NCI-H460 (cell line): ENCODE results near the gene MFSD11.

DNA sequence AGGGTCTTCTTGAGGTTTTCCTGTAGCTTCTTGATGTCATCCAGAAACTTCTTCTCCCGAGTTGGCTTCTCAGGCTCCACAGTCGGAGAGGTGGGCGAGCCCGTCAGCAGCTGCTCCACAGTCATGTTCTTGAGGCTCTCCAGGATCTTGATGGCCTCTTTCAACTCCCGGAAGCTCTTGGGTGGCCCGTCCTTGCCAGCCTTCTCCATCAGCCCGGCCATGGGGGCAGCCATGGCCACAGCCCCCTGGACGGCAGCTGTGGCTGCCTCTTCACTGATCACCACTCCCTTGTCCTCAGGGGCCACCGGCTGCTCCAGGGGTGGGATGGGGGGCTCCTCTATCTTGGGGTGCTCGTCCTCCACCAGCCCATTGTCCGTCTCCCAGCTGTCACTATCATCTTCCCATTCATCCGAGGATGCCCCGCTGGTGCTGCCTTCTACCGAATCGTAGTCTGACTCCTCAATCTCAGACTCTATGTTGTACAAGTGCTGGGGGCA is 12.0 kb downstream of the SPHK1 start:
RAMPAGE:
- cytosol, long total RNA, result no peak
- long total RNA, result no peak
- nucleus, long total RNA, result no peak

DNA sequence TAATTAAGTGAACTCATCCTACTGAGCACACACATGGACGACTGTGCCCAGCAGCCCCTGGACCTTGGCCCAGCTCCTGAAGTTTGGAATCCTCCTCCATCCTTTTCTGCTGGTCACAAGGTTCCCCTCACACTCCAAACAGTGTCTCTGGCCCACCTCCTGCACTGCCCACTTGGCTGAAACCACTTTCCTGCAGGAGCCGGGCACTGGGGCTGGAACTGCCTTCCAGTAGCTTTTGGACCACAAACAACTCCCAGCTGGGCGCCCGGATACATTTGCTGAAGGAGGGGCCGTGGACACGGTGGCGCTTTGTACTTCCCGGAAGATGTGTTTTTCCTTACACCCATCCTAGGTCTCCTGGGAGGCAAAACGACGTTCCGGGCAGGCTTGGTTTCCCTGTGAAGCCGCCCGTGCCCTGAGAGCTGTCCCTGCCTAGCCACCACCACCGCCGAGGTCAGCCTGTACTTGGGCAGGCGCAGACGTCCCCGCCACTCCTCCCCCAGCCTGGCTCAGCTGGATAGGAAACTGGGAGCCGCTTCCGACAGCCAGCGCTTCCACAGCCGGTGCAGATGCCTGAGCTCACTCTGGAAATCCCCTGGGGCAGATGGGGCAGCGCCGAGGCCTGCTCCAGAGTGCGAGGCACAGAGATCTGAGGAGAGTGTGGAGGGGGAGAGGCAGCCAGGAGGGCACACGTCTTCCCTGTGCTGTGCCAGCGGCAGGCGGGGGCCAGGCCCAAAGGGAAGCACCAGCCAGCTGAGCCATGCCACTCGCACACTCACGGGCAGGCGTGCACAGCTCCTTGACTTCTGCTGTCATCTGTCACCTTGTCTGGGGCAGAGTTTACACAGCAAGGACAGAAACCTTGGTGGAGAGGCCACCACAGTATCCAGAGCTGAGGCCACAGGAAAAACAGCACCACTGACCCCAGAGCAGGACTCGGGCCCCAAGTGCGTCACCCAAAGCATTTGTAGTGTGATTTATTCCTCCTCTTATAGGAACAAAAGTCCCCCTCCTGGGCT is 3.2 kb downstream of the RHBDF2 start:
RAMPAGE:
- cytosol, long total RNA, result no peak
- long total RNA, result no peak
- nucleus, long total RNA, result no peak

DNA sequence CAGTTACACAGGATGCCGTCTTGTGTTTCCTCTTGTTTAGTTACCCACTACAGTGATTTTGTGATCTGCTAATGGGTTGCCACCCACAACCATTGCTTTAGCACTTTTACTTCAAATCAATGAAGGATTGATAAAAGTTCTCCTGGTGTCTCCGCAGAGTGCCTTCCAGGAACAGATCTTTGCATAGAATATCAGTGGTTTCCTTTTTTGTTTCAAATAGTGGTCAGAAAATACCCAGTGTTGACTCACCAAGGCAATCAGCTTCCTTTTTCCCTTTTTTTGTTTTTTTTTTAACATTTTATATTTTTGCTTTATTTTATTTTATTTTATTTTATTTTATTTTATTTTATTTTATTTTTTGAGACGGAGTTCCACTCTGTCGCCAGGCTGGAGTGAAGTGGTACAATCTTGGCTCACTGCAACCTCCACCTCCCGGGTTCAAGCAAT is 22.2 kb downstream of the ST6GALNAC2 start:
RAMPAGE:
- cytosol, long total RNA, result no peak
- long total RNA, result no peak
- nucleus, long total RNA, result no peak

DNA sequence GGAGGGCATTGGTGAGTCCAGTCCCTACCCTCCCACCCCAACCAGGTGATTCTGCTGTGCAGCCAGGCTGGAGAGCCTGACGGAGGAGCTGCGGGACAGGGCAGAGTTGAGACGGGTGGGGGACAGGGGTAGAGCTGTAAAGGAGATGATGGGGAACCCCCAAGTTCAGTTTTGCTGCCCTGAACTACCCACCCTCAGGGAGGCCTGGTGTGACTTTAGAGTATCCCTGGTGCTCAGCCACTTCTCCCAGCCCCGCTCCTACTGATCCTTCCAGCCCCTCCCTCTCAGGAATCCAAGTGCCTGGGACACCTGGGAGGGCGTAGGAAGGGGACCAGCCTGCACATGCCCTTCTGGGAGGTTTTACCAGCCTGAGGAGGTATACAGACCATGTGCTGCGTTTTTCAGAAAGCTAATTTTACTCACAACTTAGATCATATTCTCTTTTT is 4.2 kb downstream of the ST6GALNAC2 start:
RAMPAGE:
- cytosol, long total RNA, result no peak
- long total RNA, result no peak
- nucleus, long total RNA, result no peak

GRCh38 chr17:76678036-76678857 is 32.5 kb downstream of the MXRA7 start:
RAMPAGE:
- cytosol, long total RNA, result no peak
- long total RNA, result no peak
- nucleus, long total RNA, result no peak

GRCh38 chr17:76735408-76735844 is 1.7 kb downstream of the SRSF2 start:
RAMPAGE:
- cytosol, long total RNA, result no peak
- long total RNA, result no peak
- nucleus, long total RNA, result no peak

GRCh38 chr17:76737459-76738536 is at the start of gene MFSD11:
Gene MFSD11, plus strand, starts transcription at chr17:76738119.
RAMPAGE:
- cytosol, long total RNA, result no peak
- long total RNA, result no peak
- nucleus, long total RNA, result start-site peak on the plus strand at chr17:76737485-76737721, 30 and 11 reads in 2 replicates; start-site peak on the plus strand at chr17:76738001-76738108, 18 and 15 reads in 2 replicates

RAMPAGE:
- cytosol, long total RNA, result no peak
- long total RNA, result no peak
- nucleus, long total RNA, result no peak
Measured at GRCh38 chr17:77130802-77131353, 9.9 kb upstream of the SEC14L1 start.

GRCh38 chr17:77145508-77146714 is 5.1 kb downstream of the SEC14L1 start:
RAMPAGE:
- cytosol, long total RNA, result no peak
- long total RNA, result no peak
- nucleus, long total RNA, result no peak

RAMPAGE:
- cytosol, long total RNA, result no peak
- long total RNA, result no peak
- nucleus, long total RNA, result no peak
Measured at GRCh38 chr17:77209073-77209850, 68.5 kb downstream of the SEC14L1 start.

RAMPAGE:
- cytosol, long total RNA, result no peak
- long total RNA, result no peak
- nucleus, long total RNA, result no peak
Measured at GRCh38 chr17:77210101-77210797, 69.5 kb downstream of the SEC14L1 start.

DNA sequence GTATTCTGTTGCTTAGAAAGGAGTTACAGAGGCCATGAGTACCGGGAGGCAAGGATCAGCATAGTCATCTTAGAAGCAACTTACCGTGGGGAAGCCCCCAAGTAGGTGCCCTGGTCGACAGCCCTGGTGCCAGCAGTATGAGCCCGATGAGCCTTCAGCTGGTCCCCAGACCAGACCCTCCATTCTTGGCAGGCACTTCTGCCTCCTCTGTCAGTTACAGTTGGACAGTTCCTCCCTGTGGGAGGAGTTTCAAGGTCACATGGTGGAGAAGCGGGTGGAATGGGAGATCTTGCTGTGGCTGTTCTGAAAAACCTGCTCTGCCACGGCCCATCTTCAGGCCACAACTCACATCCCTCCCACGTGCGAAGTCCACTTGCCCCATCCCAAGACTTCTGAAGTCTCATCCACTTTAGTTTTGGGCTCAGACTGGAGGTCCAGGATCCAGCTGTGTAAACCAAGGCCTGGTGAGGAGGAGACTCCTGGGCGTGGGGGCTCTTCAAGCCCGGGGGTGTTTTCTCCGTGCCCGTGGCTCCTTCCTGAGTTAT is 7.1 kb upstream of the SEPTIN9 start:
RAMPAGE:
- cytosol, long total RNA, result no peak
- long total RNA, result no peak
- nucleus, long total RNA, result no peak

DNA sequence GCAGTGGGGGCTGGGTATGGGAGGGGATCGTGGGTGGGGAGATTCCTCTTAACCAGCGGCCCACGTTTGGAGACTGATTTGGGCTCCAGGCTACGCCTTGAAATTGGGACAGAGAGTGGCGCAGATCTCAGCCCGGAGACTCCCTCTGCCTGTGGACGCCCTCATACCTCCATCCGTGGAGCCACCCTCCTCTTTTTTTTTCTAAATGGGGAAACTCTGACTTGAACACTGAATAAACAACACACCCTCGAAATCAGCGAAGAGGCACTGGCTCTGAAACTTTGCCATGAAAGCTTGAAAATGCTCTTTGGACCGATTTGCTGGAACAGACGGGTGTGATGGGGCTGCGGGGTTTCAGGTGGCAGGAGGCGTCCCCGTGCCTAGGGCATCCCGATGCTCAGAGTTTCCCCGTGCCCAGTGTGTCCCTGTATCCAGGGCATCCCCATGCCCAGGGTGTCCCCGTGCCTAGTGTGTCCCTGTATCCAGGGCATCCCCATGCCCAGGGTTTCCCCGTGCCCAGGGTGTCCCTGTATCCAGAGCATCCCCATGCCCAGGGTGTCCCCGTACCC is 46.3 kb downstream of the SEPTIN9 start:
RAMPAGE:
- cytosol, long total RNA, result no peak
- long total RNA, result no peak
- nucleus, long total RNA, result no peak

GRCh38 chr17:77343321-77344022 is 62.2 kb downstream of the SEPTIN9 start:
RAMPAGE:
- cytosol, long total RNA, result no peak
- long total RNA, result no peak
- nucleus, long total RNA, result no peak

DNA sequence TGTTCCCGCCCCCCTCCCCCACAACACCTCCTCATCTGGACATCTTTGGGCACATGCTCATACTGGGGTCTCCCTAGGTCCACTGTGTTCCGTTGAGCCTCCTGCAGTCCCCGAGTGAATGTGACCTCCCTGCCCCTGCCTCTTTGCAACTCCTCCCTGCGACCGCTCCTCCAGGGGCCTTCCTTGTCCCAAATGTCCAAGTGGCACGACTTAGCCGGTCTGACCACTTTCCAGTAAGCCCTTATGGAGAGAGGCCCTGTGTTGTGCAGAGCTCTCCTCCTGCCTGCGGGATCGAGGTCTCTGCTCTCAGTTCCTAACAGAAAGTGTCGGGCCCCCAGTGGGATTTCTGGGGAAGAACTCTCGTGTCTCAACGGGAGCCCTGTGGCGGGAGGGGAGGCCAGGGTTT is 93.7 kb downstream of the SEPTIN9 start:
RAMPAGE:
- cytosol, long total RNA, result no peak
- long total RNA, result no peak
- nucleus, long total RNA, result no peak

RAMPAGE:
- cytosol, long total RNA, result no peak
- long total RNA, result no peak
- nucleus, long total RNA, result no peak
Measured at GRCh38 chr17:77407555-77408747, 126.7 kb downstream of the SEPTIN9 start.

RAMPAGE:
- cytosol, long total RNA, result no peak
- long total RNA, result no peak
- nucleus, long total RNA, result no peak
Measured at GRCh38 chr17:77440381-77440974, 159.2 kb downstream of the SEPTIN9 start.

DNA sequence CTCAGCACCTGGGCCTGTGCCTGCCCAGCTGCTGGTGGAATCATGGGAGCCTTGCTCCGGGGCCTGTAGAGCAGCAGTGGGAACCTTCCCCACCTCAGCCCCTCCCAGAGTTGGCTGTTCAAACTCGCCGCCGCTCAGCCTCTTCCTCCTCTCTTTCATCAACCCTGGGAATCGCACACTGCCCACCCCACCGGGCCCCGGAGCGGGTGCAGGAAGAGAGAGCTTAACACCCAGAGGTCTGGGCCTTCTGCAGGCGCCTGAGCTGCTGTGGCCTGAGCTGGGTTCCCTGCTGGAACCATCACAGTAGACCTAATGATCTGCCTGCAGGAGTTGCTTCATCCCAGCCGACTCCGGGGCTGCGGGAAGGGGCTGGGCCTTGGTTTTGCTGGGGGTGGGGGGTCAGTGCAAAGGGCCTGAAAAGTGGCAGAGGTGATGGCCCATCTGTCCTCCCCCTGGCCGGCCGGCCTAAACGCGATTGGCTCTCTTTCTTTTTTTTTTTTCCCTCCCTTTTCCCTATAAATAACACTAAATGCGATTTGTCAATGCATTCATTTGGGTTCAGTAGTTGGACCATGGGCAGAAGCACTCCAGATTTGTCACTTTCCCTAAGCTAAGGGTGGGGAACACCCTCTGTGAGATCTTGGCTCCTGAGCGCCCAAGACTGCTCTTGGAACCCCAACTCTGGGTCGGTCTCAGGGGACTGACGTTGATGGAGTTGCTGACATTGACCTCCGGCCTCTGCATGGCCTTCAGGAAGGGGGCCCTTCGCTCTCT is 173.4 kb downstream of the SEPTIN9 start:
RAMPAGE:
- cytosol, long total RNA, result no peak
- long total RNA, result no peak
- nucleus, long total RNA, result no peak

DNA sequence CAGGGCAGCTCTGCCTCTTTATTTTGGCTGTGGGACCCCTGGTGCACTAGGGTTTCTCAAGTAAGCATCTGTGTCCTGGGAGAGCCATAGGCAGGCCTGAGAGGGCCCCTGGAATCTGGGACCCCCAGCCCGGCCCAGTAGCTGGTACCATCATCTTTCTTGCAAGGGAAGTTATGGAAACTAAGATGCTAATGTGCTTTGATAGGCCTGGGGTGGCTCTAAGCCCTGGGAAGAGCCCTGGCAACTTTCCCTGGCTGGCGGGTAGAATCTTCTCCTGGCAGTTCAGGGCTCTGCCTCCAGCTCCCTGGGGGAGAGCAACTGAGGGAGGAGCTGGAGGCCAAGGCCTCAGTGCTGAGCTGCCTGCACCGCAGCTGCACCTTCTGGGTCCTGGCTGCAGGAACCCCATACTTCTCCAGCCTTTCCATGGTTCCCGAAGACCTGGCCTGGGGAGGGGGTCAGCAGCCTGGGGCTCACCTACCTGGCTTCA is 193.0 kb downstream of the SEPTIN9 start:
RAMPAGE:
- cytosol, long total RNA, result no peak
- long total RNA, result no peak
- nucleus, long total RNA, result no peak

DNA sequence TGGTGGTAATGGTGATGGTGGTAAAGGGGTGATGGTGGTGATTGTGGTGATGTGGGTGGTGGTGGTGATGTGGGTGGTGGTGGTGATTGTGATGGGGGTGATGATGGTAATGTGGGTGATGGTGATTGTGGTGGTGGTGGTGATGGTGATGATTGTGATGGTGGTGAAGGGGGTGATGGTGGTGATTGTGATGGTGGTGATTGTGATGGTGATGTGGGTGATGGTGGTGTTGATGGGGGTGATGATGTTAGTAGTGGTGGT is 203.7 kb downstream of the SEPTIN9 start:
RAMPAGE:
- cytosol, long total RNA, result no peak
- long total RNA, result no peak
- nucleus, long total RNA, result no peak